Cytotoxic T cell (primary cell): ENCODE measurements around the gene STPG4.

- PRO-cap, 2 experiments = no peak in any of the 2 experiments
These were observed 132.4 kb upstream of the EPAS1 start for GRCh38 chr2:46164700-46165377.

GRCh38 chr2:46311123-46311673, 14.0 kb downstream of the EPAS1 start:
- PRO-cap, 2 experiments = no peak in any of the 2 experiments

- PRO-cap, 2 experiments = no peak in any of the 2 experiments
These were observed 14.7 kb downstream of the EPAS1 start for GRCh38 chr2:46311809-46312483.

DNA sequence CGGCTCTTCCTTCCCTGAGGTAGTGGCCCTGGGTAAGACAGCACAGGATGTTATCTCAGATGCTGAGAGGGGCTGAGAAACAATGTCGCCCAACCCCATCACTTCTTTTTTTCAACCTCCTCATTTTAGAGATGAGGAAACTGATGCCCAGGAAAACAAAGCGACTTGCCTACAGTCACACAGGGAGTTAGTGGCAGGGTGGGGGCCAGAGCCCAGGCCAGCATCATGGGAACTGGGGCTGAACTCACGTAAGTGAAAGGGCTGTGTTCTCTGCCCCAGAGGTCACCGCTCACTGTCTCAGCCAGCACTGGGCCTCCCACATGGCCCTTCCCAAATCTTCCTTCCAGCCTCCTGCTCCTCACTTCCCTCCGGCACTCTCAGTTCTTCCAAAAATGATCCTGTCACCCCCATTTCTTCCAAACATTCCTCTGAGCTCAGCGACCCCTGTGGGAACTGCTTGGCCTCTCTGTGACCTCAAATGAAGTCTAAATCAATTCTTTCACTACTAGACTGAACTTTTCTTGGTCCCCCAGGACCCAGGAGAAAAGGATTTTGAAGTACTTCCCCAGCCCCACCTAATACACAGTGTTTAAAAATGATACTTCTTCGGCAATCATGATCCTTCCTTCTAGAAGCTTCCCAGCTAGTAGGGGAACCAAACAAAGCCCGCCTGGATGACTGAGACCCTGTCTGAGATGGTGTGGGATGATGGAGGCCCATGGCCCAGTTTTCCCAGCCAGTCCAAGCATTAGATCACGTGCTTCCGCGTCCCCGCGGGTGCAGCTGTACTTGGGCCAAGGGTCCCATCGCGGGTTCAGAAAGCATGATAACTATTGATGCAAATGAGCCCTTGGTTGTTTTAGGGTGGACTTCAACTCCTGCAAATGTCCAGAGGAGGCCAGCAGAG, 91.8 kb downstream of the EPAS1 start:
- PRO-cap, 2 experiments = no peak in any of the 2 experiments

- PRO-cap, 2 experiments = no peak in any of the 2 experiments
These were observed 119.6 kb downstream of the EPAS1 start for GRCh38 chr2:46416763-46417263.

GRCh38 chr2:46452541-46452749, 89.8 kb upstream of the RHOQ start:
- PRO-cap, 2 experiments = no peak in any of the 2 experiments

DNA sequence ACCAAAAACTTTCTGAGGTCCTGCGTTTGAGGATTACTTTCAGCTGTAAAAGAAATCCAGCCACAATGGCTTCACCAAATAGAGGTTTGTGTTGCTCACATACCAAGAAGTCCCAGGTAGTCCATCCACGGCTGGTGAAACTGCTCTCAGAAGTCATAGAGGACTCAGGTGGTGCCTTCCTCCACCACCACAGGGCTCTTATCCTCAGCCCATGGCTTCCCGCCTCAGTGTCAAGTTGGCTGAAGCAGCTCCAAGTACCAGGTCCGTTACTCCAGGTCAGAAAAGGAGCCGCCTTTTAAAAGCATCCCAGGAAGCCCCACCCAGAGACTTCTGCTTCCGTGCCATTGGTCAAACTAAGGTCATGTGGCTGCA, 54.8 kb upstream of the RHOQ start:
- PRO-cap, 2 experiments = no peak in any of the 2 experiments

DNA sequence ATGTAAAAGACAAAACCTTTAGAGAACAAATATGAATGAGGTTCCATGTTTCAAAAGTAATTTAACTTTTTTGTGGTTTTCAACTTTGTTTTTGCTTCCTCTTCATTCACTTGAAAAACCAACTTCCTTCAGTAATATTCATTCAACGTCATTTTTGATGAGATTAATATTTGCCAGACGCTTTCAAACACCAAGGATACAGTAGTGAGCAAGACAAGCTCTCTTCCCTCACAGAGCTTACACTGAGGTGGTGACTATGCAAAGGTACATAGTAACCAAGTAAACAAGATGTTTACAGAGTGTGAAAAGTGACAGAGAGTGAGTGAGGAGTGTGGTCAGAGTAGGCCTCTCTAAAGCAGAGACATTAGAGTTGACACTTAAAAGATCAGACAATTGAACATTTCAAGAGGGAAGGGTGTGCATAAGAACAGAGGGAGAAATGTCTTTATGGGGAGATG, 17.9 kb downstream of the CRIPT start:
- PRO-cap, 2 experiments = peak in 1 of 2 experiments; most common plus-strand start position 392 of the sequence (in 1); most common minus-strand start position 206 of the sequence (in 1)

- PRO-cap, 2 experiments = no peak in any of the 2 experiments
These were observed 97.6 kb downstream of the MCFD2 start for GRCh38 chr2:46818106-46818335.

- PRO-cap, 2 experiments = peak in 2 of 2 experiments; most common plus-strand start chr2:46944124 (in 2); most common minus-strand start chr2:46944020 (in 1)
These were observed 2.8 kb downstream of the TTC7A start for GRCh38 chr2:46943761-46944206.

DNA sequence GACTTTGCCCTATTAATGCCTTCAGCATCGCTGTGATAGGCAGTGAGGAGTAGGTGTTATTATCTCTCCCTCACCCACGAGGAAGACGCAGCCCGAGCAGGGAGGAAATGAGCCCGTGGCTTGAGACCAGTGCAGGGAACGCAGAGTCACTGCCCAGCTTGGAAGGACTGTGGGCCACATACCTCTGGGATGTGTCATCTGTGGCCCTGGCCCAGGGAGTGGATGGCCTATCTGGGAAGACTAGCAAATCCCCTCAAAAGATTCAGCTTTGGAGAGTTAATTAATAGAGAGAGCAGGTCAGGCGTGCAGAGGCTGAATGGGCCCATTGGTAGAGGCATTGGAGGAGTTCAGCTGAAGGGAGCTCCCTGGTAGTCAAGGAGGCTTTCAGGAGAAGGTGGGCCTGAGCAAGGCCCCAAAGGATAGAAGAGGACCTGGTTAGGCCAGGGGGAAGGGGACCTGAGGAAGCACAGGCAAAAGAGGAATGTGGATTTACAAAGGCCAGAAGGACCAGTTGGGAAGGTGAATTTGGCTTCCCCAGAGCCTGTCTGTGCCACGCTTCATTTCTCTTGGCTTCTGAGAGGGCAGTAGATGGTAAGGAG, 14.2 kb downstream of the TTC7A start:
- PRO-cap, 2 experiments = peak in 1 of 2 experiments; most common plus-strand start position 289 of the sequence (in 1)

GRCh38 chr2:47003958-47004709, 63.1 kb downstream of the TTC7A start:
- PRO-cap, 2 experiments = no peak in any of the 2 experiments

GRCh38 chr2:47005023-47006224, 64.4 kb downstream of the TTC7A start:
- PRO-cap, 2 experiments = no peak in any of the 2 experiments

DNA sequence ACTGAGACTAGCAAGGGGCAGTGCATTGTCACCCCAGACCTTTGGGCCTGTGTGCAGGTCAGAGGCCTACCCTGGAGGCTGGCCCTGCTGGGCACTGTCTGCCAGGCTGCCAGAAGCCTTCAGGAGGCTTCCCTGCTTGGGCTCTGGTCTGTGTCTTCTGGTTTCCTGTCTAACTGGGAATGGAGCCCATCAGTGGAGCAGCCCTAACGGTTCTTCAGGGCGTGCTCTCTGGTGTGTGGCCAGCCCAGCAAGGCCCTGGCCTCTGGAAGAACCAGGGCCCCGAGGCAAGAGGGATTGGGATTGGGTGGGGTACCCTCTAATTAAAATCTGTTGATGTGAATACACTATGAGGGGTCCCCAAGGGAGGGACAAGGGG, 98.0 kb downstream of the STPG4 start:
- PRO-cap, 2 experiments = no peak in any of the 2 experiments

GRCh38 chr2:47057524-47058034, 97.5 kb downstream of the STPG4 start:
- PRO-cap, 2 experiments = no peak in any of the 2 experiments

DNA sequence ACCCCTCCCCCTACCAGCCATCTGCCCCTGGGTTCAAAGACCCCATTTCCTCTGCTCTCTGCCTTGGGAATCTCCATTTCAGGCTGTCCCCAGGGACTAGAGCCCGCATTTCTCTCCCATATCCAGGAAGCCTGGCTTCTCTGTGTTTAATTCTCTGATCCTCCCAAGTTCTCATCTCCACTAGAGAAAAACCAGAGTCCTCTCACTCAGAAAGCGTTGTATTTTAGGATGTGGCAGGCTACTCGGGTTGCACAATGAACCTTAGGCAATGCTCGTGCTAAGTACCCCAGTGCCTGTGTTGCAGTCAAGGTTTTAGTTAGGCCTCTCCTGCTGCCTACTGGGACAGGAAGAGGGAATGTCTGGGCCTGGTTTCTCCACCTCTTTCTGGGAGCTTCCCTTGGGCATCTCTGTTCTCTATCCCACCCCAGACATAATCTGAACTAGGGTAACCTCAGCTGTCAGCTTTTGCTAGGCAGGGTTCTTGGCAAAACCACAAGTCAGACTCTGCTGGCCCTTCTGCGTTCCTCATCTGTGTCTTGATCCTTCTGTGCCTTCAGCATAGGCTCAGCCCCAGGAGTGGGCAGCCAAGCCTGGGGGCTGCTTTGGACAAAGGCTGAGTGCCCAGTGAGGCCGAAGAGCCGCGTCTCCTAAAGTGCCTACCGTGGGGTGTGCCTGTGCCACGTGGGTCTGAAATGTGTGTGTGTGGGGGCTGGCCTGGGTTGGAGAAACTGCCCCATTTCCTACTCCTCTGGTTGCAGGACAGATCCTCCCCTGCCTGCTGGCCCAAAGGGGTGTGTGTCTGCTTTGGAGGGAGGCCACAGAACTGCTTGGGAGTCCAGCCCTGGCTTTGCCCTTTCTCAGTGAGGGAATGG, 96.8 kb downstream of the STPG4 start:
- PRO-cap, 2 experiments = no peak in any of the 2 experiments

GRCh38 chr2:47077318-47077595, 77.9 kb downstream of the STPG4 start:
- PRO-cap, 2 experiments = no peak in any of the 2 experiments

- PRO-cap, 2 experiments = no peak in any of the 2 experiments
These were observed at the start of gene STPG4 for GRCh38 chr2:47155022-47155478. Gene STPG4, minus strand, starts transcription at chr2:47155308.

- PRO-cap, 2 experiments = no peak in any of the 2 experiments
These were observed 1.5 kb downstream of the CALM2 start for GRCh38 chr2:47174974-47175092.

DNA sequence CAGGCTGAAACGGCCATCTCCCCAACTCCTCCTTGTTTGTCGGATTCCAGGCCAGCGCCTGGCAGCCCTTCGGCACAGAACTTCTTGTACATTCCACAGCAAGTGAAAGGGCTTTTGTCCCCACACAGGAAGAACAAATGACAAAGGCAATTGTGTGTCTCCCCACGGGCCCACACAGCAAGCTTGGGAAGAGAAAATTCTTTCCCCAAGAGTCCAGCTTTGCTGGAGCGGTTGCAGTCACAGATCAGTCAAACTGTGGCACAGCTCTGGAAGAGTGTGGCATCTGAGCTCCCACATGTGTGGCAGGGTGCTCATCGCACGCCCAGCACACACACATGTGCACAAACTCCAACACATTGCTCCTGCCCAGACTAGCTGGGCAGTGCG, 58.0 kb upstream of the EPCAM start:
- PRO-cap, 2 experiments = no peak in any of the 2 experiments